ENCODE data around the genes FOXP4 and TAF8.

- RRBS: no CpG with 5 or more reads among the region's 9 CpGs
Measured at GRCh38 chr6:41097349-41098288, 24.8 kb downstream of the NFYA start.

DNA sequence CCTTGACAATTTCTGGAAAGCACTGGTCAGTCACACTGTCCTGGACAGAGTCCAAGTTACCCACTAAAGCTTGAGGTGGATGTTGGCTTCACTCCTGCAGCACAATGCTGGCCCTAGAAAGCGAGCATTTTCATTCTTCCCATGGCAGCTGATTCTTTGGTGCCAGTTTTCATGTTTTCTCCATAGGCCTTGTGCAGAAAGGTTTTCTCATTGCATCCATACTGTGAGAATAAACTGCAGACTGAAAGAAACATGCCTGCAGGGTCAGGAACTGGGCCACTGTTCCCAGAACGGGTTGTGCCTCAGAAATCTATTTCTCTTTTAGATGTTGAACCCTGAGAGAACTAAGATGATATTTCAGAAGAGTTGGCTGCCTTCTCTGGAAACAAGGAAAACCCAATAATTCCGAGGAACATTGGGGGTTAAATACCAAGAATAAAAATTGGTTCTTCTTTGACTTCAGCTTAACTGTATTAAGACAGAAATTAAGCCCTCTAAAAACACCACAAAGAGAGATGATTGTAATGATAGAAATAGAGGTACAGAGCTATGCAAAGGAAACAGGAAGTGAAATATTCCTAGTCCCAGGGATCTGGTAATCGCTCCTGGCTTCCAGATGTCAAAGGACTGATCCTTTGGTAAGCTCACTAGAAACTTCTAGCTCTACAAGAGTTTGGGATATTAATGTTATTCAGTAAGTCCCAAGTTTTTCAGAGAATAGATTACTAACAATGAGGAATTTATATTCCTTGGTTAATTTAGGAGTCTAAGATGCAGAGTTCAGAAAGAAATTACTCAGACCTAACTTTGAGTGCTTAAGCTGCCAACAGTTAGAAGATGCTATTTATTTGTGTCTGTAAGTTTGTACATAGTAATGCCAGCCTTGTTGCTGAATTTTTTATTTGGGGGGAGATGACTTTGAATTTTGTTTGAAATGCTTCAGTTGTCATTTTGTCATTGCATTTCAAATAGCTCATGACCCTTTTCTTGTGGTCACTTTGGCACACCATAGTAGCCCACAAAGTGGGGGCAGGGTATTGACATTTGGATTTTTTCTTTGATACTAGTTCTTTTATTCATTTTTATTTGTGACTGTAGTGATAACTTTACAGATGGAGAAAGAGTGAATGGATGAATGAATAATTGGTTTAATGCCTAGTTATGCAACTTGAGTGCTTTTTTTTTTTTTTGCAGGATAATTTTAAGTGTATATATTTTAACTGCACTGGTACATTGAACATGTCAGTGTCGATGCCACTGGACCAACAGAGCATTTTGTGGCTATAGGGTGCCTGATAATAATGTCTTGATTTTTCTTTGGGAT is 26.2 kb downstream of the NFYA start:
- RRBS: no CpG with 5 or more reads among the region's 5 CpGs

DNA sequence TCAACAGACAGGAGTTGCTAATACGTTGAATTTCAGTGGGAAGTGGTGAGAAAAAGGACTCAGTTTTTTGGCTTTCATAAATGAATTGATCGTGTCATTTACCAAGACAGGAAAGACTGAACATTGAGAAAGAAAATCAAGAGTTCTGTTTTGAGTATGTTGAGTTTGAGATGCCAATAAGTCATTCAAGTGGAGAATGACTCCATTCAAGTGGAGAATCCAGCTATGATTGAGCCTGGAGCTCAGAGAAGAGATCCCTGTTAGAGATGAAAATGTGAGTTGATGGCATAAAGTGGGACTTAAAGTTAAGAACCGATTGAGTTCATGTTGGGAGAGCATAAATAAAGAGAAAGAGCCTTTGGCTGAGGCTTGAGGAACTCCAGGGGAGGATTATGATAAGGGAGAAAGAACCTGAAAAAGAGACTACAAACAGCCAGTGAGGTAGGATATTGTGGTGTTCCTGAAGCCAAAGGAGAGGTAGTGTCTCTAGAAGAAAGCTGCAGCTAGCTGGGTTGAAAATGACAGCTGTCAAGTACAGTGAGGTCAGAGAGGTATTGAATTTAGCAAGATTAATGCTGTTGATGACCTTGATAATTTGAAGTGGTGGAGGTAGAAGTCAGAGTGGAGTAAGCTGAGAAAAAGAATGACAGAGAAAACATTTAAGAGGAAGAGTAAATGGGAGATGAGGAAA is 31.3 kb downstream of the NFYA start:
- RRBS: no CpG with 5 or more reads among the region's 3 CpGs

DNA sequence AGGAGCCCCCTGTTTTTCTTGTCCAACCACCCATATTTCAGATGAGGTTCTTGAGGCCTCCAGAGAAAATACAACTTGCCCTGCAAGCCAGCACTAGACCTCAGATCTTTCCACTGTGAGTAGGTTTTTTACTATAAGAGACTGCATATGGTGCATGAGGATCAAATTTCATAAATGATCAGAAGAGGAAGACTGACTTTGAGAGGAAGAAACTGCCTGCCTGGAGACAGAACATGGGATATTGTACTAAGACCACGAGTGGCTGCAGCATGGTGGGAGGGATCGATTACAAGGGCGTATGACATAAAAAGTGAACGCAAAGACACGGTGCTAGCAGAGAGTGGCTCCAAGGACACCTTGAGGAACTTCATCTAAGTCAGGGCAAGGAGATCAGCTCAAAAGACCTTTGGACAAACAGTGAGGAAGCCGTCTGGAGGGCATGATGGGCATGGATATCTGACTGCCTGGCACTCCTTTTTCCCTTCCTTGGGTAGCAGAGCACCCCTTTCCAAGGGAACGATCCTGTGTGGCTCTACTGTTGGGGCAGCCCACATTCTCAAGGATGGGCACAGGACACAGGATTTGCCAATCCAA is 3.6 kb downstream of the TREM1 start:
- RRBS: no CpG with 5 or more reads among the region's 7 CpGs

DNA sequence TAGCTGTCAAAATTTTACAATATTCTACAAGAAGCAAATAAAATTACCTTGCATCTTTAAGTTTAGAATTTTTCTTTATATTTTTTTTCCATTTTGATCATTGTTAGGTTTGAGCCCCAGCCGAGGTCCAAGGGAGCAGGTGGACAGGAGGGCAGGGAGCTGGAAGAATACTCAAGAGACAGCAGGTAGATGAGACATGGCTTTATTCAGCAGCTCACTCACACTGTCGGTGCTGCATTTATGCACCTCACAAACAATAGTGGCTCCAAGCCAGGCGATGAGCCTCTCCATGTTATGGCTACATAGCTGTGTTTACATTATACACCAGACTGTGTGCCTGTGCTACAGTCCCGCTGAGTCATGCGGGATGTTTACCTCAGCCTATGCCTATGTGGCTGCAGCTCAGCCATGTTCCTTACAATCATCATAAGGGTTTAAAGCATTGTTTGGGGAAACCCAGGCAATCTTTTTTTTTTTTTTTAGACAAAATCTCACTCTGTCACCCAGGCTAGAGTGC is 15.0 kb upstream of the NCR2 start:
- RRBS: no CpG with 5 or more reads among the region's 5 CpGs

- RRBS: no CpG with 5 or more reads among the region's 20 CpGs
Measured at GRCh38 chr6:41368865-41369341, 33.5 kb downstream of the NCR2 start.

DNA sequence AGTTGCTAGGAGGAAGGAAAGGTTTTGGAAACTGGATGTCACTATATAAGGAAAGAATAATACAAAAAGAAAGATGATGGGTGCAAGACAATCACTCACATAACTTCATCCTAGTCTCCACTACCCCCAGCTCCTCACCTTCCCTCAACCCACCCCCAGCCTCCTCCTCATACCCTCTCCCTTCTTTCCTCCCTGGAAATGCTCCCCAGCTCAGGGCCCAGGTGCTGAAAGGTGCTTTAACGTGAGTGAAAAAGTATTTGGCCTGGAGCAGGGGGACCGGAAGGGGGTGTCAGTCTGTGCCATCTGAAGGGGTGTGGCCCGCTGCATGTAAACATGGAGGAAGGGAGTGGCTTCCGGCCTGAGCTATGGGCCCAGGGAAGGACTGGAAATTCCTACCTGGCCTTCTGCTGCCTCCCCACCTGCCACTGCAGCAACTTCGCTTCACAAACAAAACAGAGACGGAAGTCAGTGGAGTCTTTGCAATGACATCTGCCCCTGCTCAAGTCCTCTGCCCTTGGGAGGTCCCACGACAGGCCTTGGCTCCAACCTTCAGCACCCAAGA is 28.2 kb upstream of the FOXP4 start:
- RRBS: 67% methylated on average over 2 of the region's 7 CpGs

DNA sequence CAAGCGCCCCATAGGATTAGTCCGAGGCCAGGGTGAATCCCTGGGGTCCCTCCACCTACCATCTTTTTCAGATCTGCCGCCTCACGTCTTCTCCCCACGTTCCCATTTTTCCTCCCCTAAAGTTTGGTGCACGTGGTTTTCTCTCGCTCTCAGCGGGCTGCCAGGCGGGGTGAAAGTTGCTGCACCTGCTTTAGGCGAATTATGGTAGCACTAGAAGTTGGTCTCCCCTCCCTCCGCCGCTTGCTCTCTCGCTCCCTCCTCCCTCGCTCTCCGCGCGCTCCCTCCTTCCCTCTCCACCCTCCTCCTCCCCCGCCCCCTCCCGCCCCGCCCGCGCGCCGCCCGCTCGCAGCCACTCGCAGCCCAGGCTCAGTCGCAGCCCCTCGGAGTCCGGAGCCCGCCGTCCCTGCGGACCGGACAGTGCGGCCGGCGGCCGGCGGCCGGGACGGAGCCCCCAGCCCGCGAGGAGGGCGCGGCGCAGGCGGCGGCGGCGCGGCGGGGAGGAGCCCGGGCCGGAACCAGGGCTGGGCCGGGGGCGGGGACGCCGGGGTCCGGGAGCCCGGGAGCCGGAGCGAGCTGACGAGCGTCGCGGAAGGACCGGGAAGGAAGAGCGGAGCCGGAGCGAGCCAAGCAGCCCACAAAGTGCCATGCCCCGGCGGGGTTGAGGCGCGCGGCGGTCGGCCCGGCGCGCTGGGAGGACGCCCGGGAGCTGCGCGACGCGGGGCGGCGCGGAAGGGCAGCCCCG is at the start of gene FOXP4:
Gene FOXP4, plus strand, starts transcription at position 352 of the 742 bp plus-strand sequence.
- RRBS: 1% methylated on average over 26 of the region's 90 CpGs

- RRBS: no CpG with 5 or more reads among the region's 10 CpGs
Measured at GRCh38 chr6:41655812-41656178, 17.5 kb downstream of the MDFI start.

GRCh38 chr6:41683616-41684243 is 45.5 kb downstream of the MDFI start:
- RRBS: under 1% methylated on average over 13 of the region's 32 CpGs

DNA sequence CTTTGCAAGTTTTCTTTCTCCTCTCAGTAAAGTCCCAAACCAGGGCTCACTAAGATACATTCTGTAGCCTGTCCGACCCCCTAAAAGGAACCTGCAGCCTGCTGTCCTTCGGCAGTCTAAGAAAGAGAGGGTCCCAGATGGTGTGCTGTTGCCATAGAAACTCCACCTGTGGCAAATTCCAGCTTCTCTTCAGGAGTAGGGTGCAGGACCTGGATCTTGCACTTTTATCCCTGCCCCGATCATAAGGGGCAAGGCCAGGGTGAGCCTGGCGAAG is 331 bp upstream of the TFEB start:
- RRBS: no CpG with 5 or more reads among the region's 4 CpGs

DNA sequence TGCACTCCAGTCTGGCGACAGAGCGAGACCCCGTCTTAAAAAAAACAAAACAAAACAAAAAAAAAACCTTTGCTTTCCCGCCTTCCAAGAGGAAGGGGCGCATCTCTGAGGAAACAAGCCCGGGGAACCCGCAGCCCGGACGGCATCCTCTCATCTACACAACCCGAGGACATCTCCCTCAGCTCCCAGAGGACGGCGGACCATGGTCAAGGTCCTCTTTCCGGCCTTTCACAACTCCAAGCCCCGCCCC is 281 bp downstream of the MED20 start:
- RRBS: 3% methylated on average over 6 of the region's 14 CpGs

- RRBS: no CpG with 5 or more reads among the region's 11 CpGs
Measured at GRCh38 chr6:41936023-41937029, 5.3 kb downstream of the CCND3 start.

DNA sequence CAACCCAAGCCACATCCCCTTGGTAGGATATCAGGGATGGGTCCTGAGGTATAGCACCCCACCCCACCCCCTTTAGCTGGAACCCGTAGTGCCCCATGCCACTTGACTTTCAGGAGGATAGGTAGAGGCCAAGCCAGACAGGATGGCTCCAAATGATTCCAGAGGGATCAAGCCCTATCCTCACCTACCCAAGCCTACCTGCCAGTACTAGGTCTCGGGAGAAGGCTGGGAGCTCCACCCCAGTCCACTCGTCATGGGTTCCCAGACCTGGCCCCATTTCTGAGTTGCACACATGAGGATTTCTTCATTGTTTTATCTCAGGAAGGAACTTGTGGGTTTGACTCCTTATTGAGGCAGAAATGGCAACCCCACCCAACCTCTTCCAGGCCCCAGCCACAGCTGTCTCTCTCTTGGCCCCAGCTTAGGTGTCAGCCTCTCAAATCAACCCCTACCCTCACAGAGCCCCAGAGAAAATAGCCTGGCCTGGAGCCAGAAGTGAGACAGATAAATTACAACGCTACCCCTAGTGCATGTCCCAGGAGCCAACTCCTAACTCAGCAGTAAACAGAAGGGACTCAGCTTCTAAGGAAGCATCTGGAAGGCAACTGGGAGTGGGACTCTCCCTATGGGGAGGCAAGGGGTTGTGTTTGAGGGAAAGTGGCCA is 3.5 kb downstream of the CCND3 start:
- RRBS: no CpG with 5 or more reads among the region's 4 CpGs

GRCh38 chr6:42030500-42031289 is 19.6 kb upstream of the TAF8 start:
- RRBS: no CpG with 5 or more reads among the region's 10 CpGs

DNA sequence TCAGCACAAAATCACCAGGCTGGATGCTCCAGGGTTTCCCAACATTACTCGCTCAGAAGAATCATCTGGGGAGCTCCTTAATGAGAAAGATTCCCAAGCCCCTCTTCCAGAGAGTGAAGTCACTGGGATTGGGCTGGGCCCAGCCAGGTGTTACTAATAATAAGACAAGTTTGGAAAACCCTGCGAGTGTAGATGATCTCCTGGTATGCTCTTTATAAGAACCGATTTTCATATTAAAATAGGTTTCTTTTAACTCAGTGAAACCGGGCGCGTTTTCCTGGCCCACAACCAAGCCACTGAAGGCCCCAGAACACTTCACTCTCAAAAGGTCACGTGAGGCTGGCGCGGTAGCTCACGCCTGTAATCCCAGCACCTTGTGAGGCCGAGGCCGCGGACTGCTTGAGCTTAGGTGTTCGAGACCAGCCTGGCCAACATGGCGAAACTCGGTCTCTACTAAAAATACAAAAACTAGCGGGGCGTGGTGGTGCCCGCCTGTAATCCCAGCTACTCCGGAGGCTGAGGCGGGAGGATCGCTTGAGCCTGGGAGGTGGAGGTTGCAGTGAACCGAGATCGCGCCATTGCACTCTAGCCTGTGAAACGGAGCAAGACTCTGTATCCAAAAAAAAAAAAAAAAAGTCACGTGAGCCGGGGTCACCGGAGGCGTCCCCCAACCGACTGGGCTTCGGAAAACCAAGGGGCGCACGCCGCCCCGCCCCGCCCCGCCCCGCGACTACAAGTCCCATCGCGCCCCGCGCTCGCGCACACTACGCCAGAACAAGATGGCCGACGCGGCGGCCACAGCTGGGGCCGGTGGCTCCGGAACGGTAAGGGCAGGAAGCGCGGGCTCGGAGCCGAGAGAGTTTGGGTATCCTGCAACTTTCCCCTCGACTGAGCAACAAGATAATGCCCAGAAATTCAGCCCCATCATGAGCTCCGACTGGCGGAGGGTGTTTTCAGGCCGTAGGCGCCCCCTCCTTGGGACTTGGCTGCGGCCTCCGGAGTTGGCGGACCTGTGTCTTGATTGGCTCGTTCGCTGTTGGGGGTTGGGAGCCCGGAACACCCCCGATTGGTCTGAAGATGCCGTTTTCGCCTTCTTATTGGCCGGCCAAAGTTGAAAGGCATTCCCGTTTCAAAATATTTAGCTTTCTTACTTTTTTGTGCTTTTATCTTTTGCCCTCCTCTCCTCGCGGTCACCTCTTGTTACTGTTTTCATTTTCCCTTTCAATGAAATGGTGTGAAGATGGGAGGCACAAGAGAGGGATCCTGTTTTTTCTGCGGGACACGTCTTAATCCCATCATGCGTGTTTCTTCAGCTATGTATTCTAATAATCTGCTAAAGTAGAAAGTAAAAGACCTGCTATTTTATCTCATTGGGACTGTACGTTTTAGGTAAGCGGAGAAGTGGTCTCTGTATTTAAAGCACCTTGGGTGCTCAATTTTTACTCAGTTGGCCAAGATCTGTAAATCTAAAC is at the start of gene TAF8:
Gene TAF8, plus strand, starts transcription at position 762 of the 1,472 bp plus-strand sequence.
- RRBS: 1% methylated on average over 9 of the region's 81 CpGs

DNA sequence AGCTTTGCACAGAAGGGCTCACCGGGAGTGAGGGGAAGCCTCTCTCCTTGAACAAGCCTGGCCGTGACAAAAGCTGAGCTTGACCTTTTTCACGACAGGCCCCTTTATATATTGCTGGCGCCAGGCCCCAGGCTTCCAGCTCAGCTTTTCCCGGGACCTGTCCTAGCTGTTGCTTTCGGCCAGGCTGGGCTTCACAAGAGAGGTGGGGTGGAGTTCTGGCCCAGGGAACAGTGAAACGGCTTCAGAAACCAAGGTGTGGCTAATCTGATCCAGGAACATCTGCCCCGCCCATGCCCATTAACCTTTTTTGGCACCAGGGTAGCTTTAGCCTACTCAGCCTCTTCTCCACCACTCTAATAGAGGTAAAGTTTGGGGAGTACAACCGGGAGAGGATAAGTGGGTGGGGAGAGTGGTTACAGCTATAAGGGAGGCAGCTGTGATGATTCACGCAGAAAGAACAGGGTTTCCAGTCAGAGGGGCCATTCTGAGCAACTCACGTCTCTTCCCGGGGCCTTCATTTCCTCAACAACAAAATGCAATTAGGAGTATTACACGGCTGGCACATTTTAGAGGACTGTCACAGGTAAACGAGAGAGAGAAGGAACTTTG is 42.8 kb downstream of the C6orf132 start:
- RRBS: 17% methylated on average over 1 of the region's 14 CpGs

DNA sequence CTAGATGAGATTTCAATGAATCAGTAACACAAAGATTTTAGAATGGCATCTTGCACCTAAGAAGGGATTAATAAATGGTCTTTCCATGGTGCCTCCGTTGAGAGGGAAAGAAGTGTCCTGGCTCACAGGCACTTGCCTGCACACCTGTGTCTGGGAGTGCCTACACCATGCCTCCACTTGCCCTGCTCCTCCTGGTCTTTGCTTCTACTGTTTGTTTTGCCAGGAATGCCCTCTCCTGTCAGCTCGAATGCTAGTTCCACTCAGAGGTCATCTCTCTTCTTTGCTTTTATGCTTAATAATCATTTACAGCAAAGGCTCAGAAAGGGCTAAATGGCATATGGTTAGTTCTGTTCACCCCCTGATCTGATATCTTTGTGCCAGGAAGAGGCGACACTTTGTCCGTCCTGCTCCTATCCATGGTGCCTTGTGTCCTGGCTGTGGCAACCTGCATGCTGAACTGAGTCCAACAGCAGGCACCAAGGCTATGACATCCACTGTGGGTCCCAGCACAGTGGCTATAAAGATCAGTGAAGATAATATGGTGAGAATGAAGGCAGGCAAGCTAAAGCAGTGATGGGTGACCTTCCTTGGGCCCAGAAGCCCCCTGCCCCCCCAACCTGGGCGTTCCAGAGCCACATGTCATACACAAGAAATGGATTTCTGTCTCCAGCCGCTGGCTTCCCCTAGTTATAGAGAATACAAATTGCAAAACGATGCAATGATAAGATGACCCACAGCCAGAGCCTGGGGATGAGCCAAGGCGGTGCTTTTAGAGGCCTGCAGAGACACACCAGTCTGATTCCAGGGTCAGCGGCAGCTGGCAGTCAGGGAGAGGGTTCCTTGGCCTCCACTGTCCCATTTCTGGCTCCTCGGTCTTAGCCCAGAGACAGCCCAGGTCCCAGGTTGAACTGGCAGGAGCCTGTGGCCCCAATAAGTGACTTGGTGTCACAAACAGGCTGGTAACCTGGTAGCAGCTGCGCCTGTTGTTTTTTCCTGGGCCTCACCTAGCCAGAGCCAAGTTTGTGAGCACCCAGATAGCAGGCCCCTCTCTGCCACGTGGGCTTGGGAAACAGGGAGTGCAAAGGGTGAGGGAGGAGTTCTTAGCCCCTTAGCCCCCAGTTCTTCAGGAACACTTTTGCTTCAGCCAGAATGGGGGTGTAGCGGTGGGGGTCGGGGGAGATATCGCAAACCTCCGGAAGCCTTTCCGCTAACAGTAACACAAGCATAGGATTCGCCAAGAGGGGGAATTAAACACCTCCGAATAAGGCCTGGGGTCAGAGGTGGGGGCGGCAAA is 1.2 kb downstream of the C6orf132 start:
- RRBS: no CpG with 5 or more reads among the region's 20 CpGs

- RRBS: no CpG with 5 or more reads among the region's 11 CpGs
Measured at GRCh38 chr6:42407195-42407760, 44.4 kb downstream of the TRERF1 start.

- RRBS: no CpG with 5 or more reads among the region's 2 CpGs
Measured at GRCh38 chr6:42652341-42652814, 70.0 kb downstream of the PRPH2 start.

Measured in HCT116 (cell line).